Subcutaneous preadipocyte (primary cell): ENCODE data around the genes ST7L, TAFA3, LRIG2 and MAGI3.

DNA sequence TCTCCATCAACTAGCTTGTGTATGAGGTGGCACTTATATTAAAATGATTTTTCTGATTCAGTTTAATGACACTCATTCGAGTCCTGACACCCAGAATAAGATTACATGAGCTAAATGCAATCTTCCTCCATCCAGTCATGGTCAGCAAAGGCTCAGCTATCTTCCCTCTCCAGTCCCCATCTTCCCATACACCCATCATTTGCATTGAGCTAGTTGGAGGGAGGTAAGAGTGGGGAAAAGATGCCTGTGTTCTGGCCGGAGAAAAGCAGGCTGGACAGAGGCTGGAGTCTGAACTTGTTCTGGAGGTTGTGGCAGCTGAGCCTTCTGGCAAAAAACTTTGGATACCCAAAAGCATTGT lies 15.6 kb downstream of the KCND3 start:
- CAGE, long polyA plus RNA: no peak

DNA sequence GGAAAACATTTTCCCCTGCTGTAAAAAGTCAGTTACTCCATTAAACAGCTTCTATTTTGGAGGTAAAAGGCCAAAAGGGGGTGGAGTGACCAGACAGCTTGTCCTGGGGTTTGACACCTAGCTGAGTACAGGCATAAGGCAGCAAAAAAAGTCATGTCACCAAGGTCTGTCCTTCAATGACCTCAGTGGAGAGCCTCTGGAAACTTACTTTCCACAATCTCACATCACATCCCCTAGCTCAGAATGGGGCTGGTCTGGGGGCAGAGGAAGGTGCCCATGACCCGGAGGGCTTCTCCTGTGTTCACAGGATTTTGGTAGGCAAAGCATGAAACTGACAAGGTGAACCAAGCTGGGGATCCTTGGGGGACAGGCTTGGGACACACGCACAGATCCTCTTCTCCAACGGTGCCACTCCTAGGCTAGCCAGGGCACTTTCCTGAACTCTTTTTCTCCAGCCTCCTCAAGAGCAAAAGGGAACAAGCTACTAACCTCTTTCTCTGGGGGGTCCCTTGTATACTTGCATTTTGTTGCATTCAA lies 1.5 kb downstream of the KCND3 start:
- CAGE, long polyA plus RNA: no peak

- CAGE, long polyA plus RNA: no peak
These were observed 35.9 kb upstream of the CTTNBP2NL start for GRCh38 chr1:112359650-112360949.

- CAGE, long polyA plus RNA: no peak
These were observed 54.4 kb upstream of the WNT2B start for GRCh38 chr1:112454295-112454771.

GRCh38 chr1:112618577-112619574 lies at the start of gene ST7L:
ST7L (minus strand) TSS chr1:112619141.
- CAGE, long polyA plus RNA: no peak

- CAGE, long polyA plus RNA: no peak
These were observed 23.5 kb upstream of the MOV10 start for GRCh38 chr1:112650756-112651569.

- CAGE, long polyA plus RNA: no peak
These were observed at the start of gene TAFA3 for GRCh38 chr1:112718510-112719155. TAFA3 (plus strand) TSS chr1:112718905.

DNA sequence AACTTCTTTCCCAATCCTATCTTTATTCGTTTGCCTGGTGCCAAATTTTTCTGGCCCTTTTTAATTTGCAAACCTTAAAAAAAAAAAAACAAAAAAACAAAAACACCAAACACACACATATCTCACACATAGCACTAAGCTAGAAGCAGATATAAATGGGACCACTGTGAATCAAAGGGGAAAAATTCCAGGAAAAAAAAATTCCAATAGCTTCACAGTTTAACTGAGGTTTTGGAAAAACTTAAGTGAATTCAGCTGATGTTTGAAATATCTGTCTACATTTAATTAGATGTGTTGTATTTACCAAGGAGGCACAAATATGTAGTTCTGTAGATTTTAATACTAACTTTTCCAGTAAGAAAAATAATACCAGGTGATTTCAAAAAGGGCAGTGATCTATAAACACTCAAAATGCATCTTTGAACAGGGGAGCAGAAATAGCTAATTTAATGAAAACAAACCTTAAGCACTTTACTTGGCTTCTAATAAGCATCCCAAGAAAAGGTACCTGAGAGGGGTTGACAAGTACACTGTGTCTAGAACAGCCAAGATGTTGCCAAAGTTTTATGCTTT lies 43.2 kb downstream of the SLC16A1 start:
- CAGE, long polyA plus RNA: no peak

DNA sequence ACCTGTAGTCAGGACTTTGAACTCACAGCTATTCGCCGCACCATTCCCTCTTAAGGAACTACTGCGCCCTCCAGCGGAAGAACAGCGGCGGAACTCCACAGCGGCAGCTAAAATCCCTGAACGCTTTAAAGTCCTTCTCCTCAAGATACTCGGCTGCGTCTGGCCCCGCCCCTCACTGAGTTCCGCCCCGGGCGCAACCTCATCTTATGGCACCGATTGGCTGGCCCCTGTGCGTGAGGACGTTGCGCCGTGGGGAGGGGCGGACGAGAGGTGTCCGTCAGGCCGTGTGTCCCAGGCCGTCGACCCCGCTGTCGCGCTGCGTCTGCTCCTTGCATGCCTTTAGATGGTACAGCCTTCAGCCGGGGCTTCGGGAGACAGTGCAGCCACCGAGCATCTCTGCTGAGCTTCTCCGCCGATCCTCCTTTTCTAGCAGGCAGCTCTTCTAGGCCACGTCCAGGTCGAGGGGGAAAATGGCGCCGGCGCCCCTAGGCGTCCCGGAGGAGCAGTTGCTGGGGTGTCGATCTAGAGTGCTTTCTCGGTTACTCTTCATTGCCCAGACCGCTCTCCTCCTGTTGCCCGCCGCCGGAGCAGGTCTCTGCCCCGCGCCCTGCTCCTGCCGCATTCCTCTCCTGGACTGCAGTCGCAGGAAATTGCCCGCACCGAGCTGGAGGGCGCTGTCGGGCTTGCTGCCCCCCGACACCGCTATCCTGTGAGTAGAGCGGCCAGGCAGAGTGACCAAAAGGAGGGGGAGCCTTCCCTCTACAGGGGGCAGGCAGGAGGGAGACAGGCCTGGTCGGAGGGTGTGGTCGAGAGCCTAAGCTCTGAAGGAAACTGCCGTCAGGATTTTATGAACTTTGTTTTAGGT lies at the start of gene LRIG2:
Gene LRIG2, plus strand, starts transcription at position 262 of the 865 bp plus-strand sequence.
- CAGE, long polyA plus RNA: no peak

- CAGE, long polyA plus RNA: no peak
These were observed 137.6 kb upstream of the MAGI3 start for GRCh38 chr1:113252747-113253079.

GRCh38 chr1:113390362-113390912 lies at the start of gene MAGI3:
MAGI3 (plus strand) TSS chr1:113390515.
- CAGE, long polyA plus RNA: no peak

DNA sequence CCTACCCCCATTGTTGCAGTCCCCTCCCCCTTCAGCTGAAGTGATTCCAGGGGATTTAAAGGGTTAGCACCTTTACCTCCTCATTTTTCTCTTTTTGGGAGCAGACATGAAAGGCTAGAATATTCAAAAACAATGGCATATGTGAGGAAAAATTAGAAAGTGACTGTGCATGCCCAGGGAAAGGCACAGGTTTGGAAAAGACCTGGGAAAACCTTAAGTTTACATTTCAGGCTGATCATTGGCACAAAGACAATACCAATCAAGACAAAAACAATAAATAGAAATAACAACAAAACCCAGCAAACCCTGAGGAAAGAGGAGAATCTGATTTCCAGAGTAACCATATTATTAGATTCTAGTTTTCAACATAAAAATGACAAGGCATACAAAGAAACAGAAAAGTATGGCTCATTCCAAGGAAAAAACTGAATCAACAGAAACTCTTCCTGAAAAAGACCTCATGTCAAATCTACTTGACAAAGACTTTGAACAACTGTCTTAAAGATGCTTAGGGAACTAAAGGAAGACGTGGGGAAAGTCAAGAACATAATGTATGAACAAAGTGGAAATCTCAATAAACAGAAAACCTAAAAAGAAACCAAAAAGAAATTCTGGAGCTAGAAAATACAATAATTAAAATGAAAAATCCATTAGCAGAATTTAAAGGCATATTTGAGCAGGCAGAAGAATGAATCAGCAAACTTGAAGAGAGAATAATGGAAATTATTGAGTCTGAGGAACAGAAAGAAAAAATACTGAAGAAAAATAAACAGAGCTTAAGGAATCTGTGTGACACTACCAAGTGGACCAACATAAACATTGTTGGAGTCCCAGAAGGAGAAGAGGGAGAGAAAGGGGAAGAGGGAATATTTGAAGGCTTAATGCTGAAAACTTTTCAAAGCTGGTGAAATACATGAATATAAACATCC lies 54.3 kb downstream of the MAGI3 start:
- CAGE, long polyA plus RNA: no peak

DNA sequence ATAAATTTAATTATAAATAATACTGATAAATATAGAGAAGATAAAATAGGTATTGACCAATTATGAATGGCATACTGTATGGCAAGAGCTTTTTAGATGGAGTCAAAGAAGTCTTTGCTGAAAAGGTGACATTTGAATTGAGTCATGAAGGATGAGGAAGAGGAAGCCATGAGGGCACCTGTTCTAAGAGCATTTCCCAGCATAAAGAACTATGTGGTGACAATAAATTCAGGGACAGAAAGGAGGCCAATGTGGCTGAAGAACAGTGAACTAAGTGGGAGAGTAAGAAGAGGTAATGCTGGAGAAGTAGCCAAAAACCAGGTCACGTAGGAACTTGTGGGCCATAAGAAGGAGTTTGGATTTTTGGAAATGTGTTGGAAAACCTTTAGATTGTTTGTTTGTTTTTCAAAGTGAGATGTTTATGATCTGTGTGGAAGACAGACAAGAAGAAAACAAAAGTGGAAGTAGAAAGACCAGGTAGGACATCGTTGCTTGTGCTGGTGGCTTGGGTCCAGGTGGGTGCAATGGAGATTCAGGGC lies 67.5 kb downstream of the MAGI3 start:
- CAGE, long polyA plus RNA: no peak

- CAGE, long polyA plus RNA: no peak
These were observed 167.2 kb downstream of the MAGI3 start for GRCh38 chr1:113557440-113558071.

DNA sequence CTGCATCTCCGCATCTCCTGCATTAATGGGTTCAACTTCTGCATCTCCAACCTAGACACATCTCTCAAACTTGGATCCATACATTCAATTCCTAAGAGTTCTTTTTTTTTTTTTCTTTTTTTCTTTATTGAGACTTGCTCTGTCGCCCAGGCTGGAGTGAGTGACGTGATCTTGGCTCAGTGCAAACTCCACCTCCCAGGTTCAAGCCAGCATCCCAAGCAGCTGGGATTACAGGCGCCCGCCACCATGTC lies 18.8 kb downstream of the RSBN1 start:
- CAGE, long polyA plus RNA: no peak

DNA sequence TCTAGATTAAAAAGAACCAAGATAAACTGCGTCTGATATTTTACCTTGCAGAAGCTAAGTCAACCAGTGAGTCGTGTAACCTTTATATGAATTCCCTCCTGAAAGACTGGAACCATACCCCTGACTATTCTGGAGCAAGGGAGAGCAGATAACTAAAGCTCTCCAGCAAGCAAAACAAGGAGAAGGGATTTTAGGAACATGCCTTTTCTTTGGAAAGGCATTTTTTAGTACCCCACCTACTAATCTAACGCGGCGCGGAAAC lies 1.2 kb downstream of the RSBN1 start:
- CAGE, long polyA plus RNA: no peak

DNA sequence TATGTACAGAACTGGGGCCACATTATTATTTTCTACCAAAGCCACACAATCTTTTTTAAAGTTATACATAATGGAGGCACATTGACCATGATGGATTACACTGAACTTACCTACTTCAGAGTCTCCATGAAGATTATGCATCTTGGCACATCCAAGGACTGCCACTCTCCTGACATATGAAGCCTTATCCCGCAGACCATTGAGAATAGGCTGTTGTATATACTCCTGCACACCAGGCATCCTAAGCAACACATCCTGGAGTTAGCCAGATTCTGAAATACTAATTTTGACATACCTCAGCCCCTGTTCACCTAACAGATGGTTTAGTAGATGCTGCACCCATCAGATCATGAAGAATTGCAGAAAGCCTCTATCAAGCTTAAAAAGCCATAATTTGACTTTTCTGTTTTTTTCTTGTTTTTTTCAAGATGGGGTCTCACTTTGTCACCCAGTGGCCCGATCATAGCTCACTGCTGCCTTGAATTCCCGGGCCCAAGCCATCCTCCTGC lies 2.9 kb downstream of the AP4B1 start:
- CAGE, long polyA plus RNA: no peak

DNA sequence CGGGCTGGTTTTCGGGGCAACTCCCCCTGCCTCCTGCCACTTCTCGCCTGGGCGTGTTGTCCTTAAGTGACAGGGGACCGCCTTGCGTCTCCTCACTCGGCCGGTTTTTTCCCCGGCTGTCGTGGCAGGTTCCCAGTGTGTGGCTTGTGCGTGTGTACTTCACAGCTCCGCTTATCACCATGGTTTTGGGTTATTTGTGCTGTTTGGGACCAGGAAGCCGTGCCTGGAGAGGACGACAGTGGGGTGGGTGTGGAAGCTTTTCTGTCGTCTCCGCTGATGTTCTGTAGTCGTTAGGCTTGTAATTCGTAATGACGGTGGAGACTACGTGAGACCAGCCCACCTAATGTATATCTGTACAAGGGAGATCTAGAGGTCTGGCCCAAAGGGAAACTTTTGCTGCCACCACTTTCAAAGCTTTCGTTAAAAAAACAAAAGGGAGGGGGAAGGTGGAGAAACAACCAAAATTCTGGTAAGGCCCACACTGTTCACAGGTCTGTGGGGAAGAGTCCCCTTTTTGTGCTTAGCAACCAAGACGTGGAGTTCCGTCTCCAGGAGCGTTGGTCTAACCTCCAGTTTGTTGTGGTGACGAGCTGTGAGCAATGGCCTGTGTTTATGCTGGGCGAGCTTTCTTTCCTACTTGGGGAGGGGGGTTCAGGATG lies 1.2 kb downstream of the HIPK1 start:
- CAGE, long polyA plus RNA: no peak

GRCh38 chr1:113981916-113982965 lies 3.0 kb downstream of the OLFML3 start:
- CAGE, long polyA plus RNA: no peak

- CAGE, long polyA plus RNA: no peak
These were observed 43.9 kb downstream of the OLFML3 start for GRCh38 chr1:114023129-114023704.